Diencephalon (tissue), 2 donors: ENCODE measurements around a stretch of chr17.

- RAMPAGE, long total RNA: no peak
These were observed 49.8 kb downstream of the USP22 start for GRCh38 chr17:20992862-20993558.

DNA sequence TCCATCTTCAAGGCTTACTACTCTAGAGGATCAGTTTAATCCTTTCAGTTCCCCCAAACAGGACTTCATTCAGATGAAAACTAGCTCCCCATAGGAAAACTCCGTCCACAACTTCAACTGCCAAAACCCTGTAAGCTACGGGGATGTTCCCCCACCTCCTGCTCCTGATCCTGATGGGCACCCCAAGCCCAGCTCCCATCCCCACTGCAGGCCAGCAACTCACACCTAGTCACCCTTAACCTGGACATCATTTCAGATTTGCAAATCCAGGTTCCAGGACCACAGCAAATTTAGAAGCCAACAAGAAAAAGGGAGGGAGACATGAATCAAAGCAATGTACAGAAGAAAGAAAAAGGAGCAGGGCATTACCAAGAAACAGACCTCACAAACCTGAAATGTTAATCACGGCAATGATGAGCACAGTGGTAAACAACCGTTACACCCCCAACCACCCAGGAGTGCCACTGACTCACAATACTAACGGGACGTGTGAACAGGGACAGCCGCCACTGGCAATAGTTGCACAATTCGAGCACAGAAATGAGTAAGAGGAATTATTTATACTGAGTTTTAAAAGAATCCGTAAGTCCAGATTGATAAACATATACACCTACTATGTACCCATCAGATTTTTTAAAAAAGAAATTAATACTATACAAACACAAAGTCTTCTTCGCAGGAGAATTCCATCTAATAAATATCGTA lies 13.9 kb downstream of the USP22 start:
- RAMPAGE, long total RNA: no peak

DNA sequence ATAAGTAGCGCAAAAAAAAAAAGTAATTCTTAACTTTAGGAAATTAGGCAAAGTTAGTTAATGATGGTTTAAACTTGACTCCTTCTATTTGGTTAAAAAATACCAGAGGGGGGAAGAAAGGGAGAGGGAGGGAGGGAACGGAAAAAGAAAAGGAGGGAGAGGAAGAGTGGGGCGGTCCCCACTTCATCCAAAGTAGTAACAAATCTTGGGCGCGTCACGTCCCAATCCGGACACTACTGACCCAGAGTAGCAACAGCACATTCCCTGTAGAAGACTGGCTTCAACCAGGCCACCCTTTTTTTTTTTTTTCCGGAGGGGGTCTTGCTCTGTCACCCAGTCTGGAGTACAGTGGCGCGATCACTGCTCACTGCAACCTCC lies 2.2 kb downstream of the USP22 start:
- RAMPAGE, long total RNA: no peak

- RAMPAGE, long total RNA: no peak
These were observed 894 bp upstream of the DHRS7B start for GRCh38 chr17:21125849-21126290.

GRCh38 chr17:21198257-21198787 lies 15.6 kb downstream of the TMEM11 start:
- RAMPAGE, long total RNA: no peak

- RAMPAGE, long total RNA: no peak
These were observed 607 bp upstream of the TMEM11 start for GRCh38 chr17:21214253-21215283.

- RAMPAGE, long total RNA: no peak
These were observed 10.2 kb downstream of the NATD1 start for GRCh38 chr17:21242958-21243437.

DNA sequence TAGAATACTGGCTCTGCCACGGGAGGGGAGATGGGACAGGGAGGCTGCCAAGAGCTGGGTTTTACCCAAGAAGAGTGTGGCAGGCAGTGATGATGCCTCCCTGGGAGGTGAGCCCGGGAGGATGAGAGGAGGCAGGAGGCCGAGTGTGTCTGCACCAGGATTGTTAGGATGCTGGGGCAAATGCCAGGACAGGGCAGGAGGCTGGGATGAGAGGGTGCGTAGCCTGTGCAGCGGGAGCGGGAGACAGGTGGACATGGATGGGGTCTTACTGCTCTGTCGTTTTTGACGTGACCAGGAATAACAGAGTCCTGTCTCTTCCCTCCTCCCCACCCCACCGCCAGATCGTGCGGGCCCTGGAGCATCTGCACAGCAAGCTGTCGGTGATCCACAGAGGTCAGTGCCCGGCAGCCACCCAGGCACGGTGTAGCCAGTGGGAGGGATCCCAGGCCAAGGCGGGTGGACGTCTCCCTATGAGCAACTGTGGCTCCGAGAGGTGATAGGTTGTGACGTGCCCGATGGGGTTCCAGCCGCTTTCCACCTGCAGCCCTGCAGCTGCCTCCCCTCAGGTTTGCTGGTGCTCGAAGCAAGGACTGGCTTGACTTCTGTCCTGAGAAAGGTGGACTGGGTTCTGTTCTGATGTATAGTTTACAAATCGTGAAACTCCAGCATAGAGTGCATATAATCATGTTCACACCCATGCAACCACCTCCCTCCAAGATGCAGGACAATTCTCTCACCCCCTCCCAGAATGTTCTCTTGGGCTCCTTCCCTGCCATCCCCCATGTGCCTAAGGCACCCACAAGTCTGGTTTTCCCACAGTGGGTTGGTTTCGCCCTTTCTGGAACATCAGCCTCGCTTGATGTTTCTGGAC lies 18.6 kb downstream of the MAP2K3 start:
- RAMPAGE, long total RNA: no peak

DNA sequence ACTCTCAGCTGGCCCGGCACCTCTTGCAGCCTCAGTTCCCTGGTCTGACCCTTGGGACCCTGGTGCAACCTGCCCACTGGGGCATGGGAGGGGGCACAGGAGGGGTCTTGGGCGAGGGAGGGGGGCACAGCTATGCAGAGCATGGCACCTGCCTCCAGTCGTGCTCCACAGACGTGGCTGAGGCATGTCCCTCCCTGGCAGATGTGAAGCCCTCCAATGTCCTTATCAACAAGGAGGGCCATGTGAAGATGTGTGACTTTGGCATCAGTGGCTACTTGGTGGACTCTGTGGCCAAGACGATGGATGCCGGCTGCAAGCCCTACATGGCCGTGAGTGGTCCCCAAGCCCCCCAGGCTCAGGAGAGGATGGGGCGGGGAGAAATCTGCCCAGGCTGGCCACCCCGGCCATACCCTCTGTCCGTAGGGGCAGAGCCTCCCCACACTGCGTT lies 19.7 kb downstream of the MAP2K3 start:
- RAMPAGE, long total RNA: no peak

DNA sequence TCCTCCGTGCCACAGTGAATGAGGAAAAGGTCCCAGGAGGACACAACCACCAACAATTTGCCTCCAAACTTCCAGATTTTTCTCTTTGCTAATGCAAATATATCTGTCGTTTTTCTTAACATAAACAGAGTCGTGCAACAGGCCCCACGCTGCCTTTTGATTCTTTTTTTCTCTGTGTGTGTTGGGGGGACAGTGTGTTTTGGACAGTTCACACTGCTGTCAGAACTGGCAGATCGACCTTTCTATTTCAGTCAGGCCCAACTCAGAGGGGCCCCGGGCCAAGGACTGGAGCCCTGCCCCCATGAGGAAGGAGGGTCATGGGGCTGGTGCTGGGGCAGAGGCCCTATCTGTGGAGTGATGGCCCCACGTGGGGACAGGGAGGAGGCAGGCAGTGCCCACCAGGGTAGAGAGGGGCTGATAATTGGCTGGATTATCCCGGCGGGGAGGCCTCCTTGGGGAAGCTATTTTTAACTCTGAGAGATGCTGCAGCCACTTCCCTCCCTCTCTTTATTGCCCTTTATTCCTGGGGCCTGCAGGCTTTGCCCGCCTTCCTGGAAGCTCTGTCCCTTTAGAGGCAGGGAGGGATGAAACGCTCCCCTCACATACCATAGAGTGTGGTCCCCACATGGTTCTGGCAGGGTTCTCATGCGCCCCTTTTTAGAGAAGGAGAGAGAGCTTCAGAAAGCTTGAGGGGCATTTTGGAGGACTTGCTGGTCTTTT lies 5.7 kb upstream of the KCNJ12 start:
- RAMPAGE, long total RNA: no peak

GRCh38 chr17:21377972-21378435 lies 1.8 kb downstream of the KCNJ12 start:
- RAMPAGE, long total RNA: no peak

- RAMPAGE, long total RNA: no peak
These were observed 148.0 kb downstream of the KCNJ12 start for GRCh38 chr17:21524008-21524791.

DNA sequence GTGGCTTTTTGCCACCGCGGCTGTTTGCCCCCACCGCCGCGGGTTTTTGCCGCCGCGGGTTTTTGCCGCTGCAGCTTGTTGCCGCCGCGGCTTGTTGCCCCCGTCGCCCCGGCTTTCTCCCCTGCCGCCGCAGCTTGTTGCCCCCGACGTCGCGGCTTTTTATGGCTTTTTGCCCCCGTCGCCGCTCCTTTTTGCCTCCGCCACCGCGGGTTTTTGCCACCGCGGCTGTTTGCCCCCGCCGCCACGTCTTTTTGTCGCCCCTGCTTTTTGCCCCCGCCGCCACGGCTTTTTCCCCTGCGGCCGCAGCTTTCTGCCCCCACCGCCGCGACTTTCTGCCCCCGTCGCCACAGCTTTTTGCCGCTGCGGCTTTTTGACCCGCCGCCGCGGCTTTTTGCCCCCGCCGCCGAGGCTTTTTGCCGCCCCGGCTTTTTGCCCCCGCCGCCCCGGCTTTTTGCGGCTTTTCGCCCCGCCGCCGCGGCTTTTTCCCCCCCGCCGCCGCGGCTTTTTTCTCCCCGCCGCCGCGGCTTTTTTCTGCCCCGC lies 149.6 kb downstream of the KCNJ18 start:
- RAMPAGE, long total RNA: no peak

GRCh38 chr17:22301418-22301744 lies 609.1 kb downstream of the KCNJ18 start:
- RAMPAGE, long total RNA: no peak

GRCh38 chr17:22304742-22305245 lies 612.5 kb downstream of the KCNJ18 start:
- RAMPAGE, long total RNA: no peak

DNA sequence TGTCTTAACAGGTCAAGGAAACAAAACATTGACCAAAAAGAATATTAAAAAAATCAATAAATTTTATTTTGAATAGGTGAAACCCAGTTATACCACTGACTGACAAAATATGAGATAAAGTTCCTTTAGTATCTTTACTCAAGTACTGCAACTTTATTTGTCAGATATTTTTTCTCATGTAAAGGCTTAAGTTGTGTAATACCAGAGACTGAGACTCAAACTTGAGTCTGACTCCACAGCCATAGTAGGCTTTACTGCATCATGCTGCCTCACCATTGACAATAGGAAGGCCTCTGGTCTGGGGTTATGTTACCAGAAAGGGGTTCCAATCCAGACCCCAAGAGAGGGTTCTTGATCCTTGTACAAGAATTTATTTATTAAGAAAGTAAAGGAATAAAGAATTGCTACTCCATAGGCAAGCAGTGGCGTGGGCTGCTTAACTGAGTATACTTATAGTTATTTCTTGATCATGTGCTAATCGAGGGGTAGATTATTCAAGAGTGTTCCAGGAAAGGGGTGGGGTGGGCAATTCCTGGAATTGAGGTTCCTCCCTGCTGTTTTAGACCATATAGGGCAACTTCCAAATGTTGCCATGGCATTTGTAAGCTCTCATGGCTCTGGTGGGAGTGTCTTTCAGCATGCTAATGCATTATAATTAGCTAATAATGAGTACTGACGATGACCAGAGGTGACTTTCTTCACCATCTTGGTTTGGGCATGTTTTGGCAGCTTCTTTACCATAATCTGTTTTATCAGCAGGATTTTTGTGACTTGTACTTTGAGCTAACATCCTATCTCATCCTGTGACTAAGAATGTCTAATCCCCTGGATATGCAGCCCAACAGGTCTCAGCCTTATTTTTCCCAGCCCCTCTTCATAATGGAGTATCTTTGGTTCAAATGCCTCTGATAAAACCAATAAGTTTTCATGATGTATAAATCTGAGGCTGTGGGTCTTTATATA lies 187.3 kb upstream of the WSB1 start:
- RAMPAGE, long total RNA: no peak

- RAMPAGE, long total RNA: no peak
These were observed 5.1 kb downstream of the WSB1 start for GRCh38 chr17:27299107-27299406.

DNA sequence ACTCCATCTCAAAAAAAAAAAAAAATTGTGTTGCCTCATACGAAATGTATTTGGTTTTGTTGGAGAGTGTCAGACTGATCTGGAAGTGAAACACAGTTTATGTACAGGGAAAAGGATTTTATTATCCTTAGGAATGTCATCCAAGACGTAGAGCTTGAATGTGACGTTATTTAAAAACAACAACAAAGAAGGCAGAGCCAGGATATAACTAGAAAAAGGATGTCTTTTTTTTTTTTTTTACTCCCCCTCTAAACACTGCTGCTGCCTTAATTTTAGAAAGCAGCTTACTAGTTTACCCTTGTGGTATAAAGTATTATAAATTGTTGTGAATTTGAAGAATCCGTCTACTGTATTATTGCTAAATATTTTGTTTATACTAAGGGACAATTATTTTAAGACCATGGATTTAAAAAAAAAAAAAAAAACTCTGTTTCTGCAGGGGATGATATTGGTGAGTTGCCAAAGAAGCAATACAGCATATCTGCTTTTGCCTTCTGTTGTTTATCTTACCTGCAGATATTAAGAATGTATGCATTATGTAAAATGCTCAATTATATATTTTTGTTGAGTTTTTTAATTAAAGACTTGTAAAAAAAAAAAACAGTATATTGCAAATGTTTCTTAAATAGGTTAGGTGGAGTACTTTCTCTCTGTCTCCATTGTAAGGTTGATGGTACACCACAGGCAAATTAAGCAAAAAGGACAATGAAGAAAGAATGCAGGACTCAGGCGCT lies 19.3 kb downstream of the WSB1 start:
- RAMPAGE, long total RNA: no peak

DNA sequence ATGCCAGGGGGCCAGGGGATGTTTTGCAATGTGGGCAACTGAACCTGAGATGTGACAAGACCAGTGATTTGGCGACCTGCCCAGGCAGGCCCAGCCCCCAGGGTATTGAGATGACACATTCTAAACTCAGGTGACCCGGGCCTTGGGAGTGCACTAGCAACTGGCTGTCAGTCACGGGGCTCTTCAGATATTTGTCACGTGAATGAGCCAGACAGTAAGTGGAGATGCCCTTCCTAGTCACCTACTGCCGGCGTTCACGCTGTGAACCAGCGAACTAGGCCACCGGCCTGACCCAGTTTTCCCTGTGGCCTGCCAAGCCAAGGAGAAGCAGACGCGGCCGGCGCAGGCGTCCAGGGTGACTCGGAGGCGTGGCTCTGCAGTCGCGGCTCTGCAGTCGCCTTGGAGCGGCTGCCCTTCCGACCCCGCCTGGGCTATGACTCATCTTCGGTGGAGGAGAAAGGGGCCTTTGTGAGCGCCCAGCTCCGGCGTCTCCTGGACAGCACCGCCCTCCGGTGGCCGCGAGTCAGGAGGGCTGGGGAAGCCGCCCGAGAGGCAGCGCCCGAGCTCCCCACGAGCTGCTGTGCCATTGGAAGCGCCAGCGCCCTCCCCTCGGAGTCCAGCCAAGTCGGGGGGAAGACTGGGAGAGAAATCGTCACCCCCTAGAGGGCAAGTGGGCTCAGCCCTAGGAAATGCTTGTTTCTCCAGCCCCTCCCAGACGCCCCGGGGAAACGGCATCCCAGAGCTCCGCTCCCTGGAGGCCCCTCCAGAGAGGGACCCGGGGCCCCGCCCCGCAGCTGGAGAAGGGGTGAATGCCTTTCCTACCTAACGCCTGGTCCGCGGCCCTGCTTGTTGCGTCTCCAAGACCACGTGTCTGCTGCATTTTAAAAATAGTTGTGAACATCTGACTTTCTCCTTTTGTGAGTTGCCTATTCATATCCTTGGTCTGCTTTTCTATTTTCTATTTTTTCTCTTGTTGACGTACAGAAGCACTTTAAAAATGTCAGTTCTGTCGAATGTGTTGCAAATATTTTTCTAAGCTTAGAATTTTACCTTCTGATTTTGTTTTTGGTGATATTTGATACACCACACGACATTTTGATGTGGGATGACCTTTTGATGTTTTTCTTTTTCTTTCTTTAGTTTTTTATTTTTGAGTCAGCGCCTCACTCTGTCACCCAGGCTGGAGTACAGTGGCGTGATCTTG lies 39.0 kb downstream of the WSB1 start:
- RAMPAGE, long total RNA: no peak

DNA sequence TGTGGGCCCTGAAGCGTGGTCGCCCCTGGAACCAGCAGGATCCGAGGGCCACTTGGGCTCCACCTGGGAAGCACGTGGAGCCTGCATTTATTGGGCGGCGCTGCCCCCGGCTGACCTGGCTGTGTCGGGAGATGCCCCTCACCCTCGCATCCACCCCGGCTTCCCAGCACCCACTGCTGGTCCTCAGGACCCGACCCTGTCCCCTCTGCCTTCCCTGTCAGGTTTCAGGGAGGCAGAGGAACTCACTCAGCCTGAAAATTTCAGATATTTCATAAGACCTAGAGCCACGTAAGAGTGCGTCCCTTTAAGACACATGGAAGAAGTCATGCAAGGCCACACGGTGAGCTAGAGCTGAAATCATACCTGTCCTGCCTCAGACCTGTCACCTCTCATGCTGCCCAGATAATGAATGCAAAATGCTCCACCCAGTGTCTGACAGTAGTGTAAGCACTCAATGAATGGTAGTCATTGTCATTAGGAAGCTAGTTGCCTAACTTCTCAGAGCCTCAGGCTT lies 60.4 kb downstream of the WSB1 start:
- RAMPAGE, long total RNA: no peak